Uterus (tissue), 7 donors: ENCODE measurements around a stretch of chr7.

- PRO-cap, 4 experiments = no peak in any of the 4 experiments
- RAMPAGE, long total RNA, 2 experiments = no peak in any of the 2 experiments
- RRBS = no CpG with 5 or more reads among the region's 12 CpGs
These were observed 538.4 kb downstream of the PTPRN2 start for GRCh38 chr7:158049032-158049842.

GRCh38 chr7:158226508-158226845 lies 361.1 kb downstream of the PTPRN2 start:
- PRO-cap, 4 experiments = no peak in any of the 4 experiments
- RAMPAGE, long total RNA, 2 experiments = no peak in any of the 2 experiments
- RRBS = no CpG with 5 or more reads among the region's 12 CpGs

DNA sequence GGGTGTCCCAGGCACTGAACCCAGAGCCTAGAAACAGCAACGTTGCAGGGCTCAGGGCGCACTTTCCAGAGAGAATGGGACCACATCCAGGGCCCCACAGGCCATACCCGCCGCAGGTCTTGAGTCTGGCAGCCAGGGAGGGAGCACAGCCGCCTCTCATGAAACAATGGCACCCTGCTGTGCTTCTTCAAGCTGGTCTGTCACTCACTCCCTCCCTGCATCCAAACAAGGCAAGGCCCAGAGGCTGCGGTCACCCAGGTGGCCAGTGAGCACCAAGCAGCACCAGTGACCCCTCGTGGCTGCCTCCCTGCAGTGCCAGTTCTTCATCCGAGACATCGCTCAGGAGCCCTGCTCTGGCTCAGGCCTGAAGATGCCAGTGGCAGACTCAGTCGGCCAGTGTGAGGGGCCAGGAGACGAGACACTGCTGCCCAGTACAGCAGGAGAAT lies 261.6 kb downstream of the PTPRN2 start:
- PRO-cap, 4 experiments = no peak in any of the 4 experiments
- RAMPAGE, long total RNA, 2 experiments = no peak in any of the 2 experiments
- RRBS = no CpG with 5 or more reads among the region's 11 CpGs

GRCh38 chr7:158431603-158432152 lies 155.9 kb downstream of the PTPRN2 start:
- PRO-cap, 4 experiments = peak in 4 of 4 experiments; most common minus-strand start chr7:158432026 (in 4)
- RAMPAGE, long total RNA, 2 experiments = no peak in any of the 2 experiments
- RRBS = 90% methylated on average over 2 of the region's 11 CpGs

GRCh38 chr7:158450458-158451361 lies 136.9 kb downstream of the PTPRN2 start:
- PRO-cap, 4 experiments = no peak in any of the 4 experiments
- RAMPAGE, long total RNA, 2 experiments = no peak in any of the 2 experiments
- RRBS = no CpG with 5 or more reads among the region's 33 CpGs

DNA sequence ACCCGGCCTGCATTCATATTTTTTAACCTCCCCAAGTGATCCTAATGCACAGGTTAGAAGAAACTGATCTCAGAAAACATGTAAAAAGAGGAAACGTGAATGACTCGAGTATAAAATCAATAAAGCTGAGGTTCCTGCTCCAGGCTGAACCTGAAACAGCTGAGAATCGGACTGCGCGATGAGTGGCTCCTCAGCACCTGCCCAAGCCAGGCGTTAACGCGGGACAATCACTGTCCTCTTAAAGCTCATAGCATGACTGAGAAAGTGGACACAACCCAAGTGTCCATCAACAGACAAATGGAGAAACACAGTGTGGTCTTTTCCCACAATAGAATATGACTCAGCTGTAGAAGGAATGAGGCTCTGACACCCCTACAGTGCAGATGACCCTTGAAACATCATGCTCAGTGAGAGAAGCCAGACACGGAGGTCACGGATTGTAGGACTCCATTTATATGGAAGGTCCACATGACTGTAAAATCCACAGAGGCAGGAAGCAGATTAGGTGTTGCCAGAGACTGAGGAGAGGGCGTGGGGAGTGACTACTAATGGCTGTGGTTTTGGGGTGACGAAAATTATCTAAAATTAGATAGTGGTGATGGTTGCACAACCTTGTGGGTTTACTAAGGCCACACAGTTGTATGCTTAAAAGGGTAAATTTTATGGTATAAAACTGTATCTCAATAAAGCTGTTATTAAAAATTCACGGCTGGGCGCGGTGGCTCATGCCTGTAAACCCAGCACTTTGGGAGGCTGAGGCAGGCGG lies 6.0 kb upstream of the NCAPG2 start:
- PRO-cap, 4 experiments = no peak in any of the 4 experiments
- RAMPAGE, long total RNA, 2 experiments = no peak in any of the 2 experiments
- RRBS = no CpG with 5 or more reads among the region's 17 CpGs

DNA sequence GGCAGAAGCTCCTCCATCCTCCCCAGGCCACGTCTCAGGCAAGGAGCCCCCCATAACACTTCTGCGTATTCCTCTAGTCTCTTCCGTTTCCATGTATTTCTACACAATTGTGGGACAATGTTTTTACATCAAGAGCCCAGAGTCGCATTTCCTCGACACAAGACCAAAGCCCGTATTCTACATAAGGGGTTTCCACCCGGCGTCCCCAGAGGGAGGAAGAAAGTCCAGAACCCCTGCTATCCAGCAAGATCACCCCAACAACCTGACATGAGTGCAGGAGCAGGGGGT lies 37.7 kb upstream of the NCAPG2 start:
- PRO-cap, 4 experiments = no peak in any of the 4 experiments
- RAMPAGE, long total RNA, 2 experiments = no peak in any of the 2 experiments
- RRBS = no CpG with 5 or more reads among the region's 8 CpGs

DNA sequence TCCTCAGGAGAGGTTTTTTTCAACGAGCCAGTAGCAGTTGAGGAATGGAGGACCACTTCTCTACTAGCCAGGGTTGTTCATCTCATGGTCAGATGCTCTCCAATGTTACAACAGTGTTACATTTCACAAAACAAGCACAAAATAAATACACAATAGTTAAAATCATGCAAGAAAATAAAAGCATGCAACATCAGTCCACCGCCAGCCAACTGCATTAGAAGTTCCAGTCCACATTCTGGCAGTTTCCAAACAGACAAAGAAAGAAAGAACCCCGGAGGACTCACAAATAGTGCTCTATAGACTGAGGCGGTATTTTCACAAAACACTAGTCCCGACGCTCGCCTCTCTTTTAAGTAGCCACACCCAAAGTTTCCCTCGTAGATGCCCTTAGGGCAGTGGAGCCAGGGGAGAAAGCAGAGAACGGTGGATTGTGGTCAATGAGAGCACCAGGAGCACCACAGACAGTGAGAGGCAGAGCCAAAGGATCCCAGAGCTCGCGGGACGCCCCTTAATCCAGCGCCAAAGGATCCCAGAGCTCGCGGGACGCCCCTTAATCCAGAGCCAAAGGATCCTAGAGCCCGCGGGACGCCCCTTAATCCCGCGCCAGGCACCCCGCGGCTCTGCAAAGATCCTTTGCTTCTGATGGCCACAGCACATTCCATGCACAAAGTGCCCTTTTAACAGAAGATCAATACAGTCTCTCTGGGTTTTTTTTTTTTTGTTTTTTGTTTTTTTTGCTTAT lies 52.6 kb upstream of the NCAPG2 start:
- PRO-cap, 4 experiments = no peak in any of the 4 experiments
- RAMPAGE, long total RNA, 2 experiments = no peak in any of the 2 experiments
- RRBS = no CpG with 5 or more reads among the region's 23 CpGs

- PRO-cap, 4 experiments = no peak in any of the 4 experiments
- RAMPAGE, long total RNA, 2 experiments = no peak in any of the 2 experiments
- RRBS = no CpG with 5 or more reads among the region's 15 CpGs
These were observed 55.2 kb upstream of the NCAPG2 start for GRCh38 chr7:158759618-158760474.

- PRO-cap, 4 experiments = no peak in any of the 4 experiments
- RAMPAGE, long total RNA, 2 experiments = start-site peak on the minus strand in 1 of 2 experiments, at chr7:158778872-158778919 at its widest, 8 reads per replicate
- RRBS = no CpG with 5 or more reads among the region's 6 CpGs
These were observed 50.6 kb downstream of the ESYT2 start for GRCh38 chr7:158778525-158779254.

DNA sequence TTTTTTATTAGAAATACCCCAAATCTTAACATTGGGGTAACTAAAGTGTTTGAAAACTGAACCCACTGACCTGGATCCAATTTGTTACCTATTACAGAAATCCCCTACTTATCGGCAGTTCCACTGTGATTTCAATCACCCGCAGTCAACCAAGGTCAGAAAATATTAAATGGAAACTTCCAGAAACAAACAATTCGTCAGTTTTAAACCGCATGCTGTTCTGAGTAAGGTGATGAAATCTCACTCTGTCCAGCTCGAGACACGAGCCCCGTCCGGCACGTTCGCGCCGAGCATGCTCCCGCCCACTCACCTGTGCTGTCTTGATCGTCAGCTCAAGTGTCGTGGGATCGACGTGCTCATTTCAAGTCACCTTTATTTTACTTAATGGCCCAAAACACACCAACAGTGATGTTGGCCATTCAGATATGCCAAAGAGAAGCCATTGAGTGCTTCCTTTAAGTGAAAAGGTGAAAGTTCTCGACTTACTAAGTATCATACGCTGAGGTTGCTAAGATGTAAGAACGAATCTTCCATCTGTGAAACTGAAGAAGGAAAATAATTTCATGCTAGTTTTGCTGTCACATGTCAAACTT lies 21.2 kb downstream of the ESYT2 start:
- PRO-cap, 4 experiments = no peak in any of the 4 experiments
- RAMPAGE, long total RNA, 2 experiments = no peak in any of the 2 experiments
- RRBS = no CpG with 5 or more reads among the region's 20 CpGs

DNA sequence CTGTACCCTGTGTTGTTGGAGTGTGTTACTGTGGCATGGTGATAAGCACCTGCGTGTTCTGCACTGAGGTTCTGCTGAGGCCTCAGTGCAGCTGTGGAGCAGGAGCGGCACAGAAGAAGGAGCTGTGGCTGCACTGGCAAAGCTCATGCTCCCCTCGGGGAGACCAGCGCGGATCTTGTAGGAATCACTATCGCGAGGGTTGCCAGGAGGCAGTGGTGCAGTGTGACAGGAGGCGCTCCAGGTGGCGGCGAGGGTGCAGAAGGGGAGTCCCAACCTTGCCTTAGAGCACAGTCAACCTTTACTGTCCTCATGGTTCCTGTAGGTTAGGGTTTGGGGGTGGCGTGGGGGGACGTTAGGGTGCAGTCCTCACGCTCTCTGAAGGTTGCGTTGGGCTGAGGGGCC lies 11.0 kb downstream of the DYNC2I1 start:
- PRO-cap, 4 experiments = peak in 2 of 4 experiments; most common plus-strand start position 115 of the sequence (in 2)
- RAMPAGE, long total RNA, 2 experiments = no peak in any of the 2 experiments
- RRBS = no CpG with 5 or more reads among the region's 14 CpGs

DNA sequence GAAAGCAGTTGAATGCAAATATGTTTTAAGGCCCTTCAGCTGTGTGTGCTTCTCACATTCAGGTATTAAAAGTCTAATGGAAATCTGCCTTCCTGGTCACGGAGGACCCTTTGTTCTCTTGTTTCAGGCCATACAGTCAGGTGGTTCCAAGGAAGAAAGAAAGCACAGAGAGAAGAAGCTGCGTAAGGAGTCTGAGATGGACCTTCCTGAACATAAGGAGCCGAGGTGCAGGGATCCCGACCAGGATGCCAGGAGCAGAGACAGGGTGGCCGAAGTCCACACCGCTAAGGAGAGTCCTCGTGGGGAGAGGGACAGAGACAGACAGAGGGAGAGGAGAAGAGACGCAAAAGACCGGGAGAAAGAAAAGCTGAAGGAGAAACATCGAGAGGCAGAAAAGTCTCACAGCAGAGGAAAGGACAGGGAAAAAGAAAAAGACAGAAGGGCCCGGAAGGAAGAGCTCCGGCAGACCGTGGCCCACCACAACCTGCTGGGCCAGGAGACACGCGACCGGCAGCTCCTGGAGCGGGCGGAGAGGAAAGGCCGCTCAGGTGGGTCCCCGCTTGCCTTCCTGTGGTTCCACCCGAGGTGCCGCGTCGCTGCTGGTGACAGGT lies 14.8 kb downstream of the DYNC2I1 start:
- PRO-cap, 4 experiments = no peak in any of the 4 experiments
- RAMPAGE, long total RNA, 2 experiments = start-site peak on the plus strand in 1 of 2 experiments, centred at position 195 of the sequence, 12 reads per replicate
- RRBS = 84% methylated on average over 7 of the region's 24 CpGs

GRCh38 chr7:158876422-158876904 lies 20.1 kb downstream of the DYNC2I1 start:
- PRO-cap, 4 experiments = no peak in any of the 4 experiments
- RAMPAGE, long total RNA, 2 experiments = no peak in any of the 2 experiments
- RRBS = no CpG with 5 or more reads among the region's 4 CpGs

- PRO-cap, 4 experiments = peak in 1 of 4 experiments; most common minus-strand start chr7:159070595 (in 1)
- RAMPAGE, long total RNA, 2 experiments = no peak in any of the 2 experiments
- RRBS = no CpG with 5 or more reads among the region's 9 CpGs
These were observed 74.2 kb downstream of the VIPR2 start for GRCh38 chr7:159070485-159070915.

DNA sequence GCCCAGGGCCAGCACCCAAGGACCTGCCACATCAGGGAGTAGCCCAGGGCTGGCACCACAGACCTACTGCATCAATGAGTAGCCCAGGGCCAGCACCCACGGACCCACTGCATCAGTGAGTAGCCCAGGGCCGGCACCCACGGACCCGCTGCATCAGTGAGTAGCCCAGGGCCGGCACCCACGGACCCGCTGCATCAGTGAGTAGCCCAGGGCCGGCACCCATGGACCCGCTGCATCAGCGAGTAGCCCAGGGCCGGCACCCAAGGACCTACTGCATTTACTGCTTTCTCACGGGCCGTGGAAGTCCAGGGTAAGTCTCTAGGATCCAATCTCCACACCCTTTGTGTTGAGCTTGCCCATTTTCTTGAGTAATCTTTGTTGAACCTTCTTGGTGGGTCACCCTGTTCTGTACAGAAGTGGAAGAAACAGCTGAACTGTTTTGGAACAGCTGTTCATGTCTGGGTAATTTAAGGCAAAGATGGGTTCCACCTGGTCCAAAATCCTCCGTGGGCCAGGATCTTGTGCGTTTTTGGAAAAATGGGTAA lies 69.0 kb downstream of the VIPR2 start:
- PRO-cap, 4 experiments = no peak in any of the 4 experiments
- RAMPAGE, long total RNA, 2 experiments = no peak in any of the 2 experiments
- RRBS = no CpG with 5 or more reads among the region's 15 CpGs